HTR-8/SVneo (cell line): ENCODE measurements around a stretch of chr2.

DNA sequence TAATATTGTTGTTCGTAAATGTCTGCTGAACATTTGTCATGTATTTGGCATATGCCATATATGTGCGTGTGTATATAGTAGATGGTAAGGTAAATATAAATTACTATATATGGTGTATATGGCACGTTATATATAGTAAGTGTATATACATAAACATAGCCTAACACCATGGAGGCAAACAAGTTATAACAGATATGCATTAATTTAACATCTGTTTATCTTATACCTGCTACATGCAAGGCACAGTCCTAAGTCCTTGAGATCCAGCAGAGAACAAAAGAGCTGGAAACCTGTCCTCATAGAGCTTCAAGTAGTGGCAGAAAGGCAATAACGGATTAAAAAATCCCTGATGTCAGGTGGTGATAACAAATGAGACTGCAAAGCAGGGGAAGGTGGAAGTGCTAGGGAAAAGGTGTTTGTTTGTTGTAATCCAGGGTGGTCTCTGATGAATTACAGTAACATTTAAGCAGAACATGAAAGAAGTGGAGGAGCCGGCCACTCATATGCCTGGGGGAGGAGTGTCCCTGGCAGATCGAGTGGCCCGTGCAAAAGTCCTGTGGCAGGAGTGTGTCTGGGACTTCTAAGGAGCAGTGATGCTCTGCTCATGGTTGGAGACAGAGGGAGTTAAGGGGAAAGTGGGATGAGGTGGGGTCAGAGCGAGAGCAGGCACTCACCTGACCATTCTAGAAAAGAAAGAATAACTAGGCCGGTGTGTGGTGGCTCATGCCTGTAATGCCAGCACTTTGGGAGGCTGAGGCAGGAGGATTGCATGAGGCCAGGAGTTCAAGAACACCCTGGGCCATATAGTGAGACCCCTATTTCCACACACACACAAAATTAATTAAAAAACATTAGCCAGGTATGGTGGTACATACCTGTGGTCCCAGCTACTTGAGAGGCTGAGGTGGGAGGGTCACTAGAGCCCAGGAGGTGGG, 261.4 kb upstream of the EPAS1 start:
- RRBS: no CpG with 5 or more reads among the region's 9 CpGs

- RRBS: no CpG with 5 or more reads among the region's 3 CpGs
Measured at GRCh38 chr2:46224669-46225442, 72.4 kb upstream of the EPAS1 start.

DNA sequence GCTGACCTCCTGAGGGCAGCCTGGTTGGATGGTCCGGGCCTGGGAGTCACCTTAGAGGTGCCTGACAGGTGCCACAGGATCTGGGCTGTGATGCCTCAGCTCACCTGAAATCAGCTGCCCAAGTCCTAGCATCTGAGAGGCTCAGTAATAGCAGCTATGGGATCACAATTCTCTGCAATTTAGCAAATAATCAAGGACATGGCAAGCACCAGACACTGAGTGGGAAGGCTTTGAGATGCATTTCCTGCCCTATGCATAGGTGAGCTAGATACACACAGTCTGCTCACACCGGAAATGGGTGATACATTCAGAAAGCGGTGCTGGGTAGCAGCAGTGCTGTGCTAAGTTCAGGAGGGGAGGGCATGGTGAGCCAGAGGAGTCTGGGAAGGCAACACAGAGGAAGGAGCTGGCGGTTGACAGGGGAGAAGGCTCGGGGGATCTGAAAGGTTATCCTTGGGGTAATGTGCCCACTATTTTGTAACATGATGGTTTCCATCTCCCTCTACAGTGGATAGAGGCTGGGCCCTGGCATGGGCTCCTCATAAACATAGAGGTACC, 57.5 kb upstream of the EPAS1 start:
- RRBS: no CpG with 5 or more reads among the region's 5 CpGs

DNA sequence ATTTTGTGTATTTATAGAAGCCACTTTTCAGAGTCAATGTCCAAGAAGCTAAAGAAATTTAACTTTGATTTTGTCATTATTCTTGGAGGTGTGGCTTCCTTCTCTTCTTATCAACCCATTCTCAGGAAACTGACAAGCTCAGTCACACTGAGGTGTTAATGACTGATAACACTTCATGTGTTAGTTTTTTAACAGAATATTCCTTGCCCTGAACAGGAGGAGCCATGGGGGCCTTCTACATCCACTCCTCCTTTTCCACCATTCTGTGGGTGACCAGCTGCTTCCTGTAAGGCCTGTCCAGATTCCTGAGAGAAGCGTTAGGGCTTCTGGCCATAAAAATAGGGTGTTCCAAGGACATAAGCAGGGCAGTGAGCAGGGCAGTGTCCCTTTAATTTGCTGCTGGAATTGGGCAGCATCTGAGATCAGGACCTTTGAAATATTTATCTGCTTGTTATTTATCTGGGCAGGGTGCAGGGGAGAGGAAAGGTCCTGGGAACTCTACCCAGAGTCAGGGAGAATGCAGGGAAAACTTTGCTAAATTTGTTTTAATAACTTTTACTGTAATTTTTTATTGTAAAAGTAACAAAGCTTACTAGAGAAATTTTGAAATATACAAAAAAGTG, 37.8 kb upstream of the EPAS1 start:
- RRBS: no CpG with 5 or more reads among the region's 1 CpG

DNA sequence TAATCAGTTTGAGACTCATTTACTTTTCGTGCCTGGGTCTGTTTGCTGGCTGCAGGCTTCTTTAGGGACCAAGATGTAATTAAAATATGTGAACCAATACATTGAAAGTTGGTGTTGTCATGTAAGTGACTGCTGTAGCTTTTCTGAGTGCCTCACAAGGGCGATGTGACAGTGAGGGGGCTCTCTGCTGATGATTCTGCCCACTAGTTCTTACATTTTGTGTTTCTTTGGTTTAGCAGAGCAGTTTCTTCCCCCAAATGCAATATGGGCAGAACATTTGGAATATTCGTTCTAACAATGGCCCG, 2.8 kb downstream of the EPAS1 start:
- RRBS: no CpG with 5 or more reads among the region's 4 CpGs

- RRBS: no CpG with 5 or more reads among the region's 10 CpGs
Measured at GRCh38 chr2:46366586-46366943, 69.4 kb downstream of the EPAS1 start.

DNA sequence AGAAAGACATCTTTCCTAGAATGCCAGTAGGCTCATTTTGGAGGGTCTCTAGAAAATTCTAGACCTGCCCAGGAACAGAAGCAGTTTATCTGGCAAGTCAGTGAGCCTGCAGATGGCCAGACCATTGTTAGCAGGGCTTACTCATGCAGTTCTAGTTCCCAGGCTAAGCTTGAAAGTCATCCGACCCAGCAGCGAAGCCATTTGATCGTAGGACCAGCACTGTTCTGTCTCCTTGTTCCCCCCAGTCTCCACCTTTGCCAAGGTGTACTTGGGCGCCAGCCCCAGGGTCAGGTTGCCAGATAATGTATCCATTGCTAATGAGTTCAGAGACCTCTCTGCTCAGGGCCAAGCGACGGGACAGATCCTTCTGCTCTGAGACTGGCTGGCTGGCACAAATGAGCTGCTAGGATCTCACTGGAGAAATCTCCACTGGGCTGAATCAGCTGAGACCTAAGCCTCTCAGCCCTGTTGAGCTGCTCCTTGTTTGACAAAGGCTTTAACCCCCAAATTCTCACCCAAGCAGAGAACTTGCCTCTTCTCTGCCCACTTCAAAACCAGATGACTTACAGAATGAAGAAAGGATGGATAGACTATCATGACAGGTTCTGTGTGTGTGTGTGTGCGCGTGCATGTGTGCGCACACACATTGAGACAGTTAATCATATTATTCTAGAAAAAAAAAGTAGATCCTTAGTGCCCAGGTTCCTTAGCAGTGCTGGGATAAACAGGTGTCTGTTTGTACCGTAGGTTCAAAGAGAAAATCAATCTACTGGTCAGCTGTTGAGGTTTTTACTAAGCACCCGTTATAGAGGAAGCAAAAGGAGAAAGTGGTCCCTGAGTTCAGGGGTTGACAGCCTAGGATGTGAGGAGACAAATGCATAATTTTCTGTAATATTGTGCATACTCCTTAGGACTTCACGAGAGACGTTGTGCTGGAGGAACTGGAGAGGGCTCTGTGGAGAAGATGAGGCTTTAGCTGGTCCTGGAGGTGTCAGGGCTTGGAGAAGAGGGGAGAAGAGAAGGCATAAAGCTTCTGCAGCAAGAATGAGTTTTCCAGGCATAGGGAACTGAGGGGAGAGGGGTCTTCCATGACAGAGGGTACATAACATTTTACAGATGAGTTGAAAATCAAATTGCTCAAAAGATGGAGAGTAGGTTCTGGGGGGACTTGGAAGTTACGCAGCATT, 70.5 kb downstream of the EPAS1 start:
- RRBS: no CpG with 5 or more reads among the region's 14 CpGs

DNA sequence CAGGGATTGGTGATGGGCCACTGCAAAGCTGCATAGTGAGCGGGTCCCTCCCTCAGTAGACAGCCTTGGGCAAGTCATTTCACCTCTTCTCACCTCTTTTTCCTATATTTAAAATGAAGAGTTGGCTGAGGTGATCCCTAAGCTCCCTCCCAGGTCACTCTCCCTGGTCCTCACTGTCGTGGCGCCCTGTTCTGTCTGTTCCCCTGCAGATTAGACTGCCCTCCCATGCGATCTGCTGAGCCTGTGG, 78.1 kb downstream of the EPAS1 start:
- RRBS: no CpG with 5 or more reads among the region's 4 CpGs

DNA sequence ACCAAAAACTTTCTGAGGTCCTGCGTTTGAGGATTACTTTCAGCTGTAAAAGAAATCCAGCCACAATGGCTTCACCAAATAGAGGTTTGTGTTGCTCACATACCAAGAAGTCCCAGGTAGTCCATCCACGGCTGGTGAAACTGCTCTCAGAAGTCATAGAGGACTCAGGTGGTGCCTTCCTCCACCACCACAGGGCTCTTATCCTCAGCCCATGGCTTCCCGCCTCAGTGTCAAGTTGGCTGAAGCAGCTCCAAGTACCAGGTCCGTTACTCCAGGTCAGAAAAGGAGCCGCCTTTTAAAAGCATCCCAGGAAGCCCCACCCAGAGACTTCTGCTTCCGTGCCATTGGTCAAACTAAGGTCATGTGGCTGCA, 54.8 kb upstream of the RHOQ start:
- RRBS: no CpG with 5 or more reads among the region's 6 CpGs

DNA sequence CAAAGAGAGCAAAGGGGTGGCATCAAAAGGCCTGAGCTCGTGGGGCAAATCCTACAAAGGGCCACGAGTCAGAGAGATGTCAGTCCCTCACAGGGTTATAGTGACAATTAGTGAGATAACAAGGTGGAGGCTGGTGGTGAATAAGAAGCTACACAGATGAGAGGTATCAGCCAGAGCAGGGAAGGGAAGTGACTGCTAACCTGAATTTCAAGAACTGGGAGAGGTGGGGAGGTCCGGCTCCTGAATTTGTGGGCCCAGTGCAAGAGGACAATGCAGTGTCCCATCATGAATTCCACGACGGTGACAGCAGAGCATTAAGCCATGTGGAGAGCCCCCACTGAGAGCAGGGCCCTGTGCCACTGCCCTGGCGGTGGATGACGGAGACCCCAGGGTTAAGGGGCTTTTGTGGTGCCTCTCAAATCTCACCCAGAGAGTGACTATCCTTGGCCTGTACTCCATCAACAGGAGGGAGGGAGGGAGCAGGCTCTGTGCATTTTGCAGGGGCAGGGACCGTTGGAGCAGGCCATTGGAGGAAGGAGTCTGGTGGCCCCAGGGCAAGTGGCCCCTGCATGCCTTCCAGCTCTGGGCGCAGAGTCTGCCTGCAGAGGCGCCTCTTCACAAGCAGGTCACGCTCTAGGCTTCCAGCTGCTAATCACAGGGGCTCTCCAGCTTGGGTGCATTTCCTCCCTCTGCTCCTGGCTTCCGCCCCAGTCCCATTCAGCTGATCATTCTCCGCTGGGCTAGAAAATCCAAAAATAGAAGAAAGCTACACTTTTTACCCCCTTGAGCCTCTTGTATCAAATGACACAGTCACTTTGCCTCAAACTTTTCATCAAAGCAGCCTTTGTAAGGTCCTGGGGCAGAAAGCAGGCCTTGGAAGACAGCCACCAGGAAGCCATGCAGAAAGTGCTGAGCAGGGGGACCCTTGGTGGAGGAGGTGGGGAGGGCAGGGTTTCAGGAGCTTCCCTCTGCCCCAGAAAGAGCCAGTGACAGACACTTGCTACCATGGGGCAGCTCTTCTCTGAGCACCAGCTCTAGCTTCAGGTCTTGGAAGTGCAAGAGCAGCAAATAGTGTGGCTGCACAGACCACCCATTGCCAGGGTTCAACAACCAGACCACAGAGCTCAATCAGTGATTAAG, 51.8 kb upstream of the RHOQ start:
- RRBS: no CpG with 5 or more reads among the region's 13 CpGs

DNA sequence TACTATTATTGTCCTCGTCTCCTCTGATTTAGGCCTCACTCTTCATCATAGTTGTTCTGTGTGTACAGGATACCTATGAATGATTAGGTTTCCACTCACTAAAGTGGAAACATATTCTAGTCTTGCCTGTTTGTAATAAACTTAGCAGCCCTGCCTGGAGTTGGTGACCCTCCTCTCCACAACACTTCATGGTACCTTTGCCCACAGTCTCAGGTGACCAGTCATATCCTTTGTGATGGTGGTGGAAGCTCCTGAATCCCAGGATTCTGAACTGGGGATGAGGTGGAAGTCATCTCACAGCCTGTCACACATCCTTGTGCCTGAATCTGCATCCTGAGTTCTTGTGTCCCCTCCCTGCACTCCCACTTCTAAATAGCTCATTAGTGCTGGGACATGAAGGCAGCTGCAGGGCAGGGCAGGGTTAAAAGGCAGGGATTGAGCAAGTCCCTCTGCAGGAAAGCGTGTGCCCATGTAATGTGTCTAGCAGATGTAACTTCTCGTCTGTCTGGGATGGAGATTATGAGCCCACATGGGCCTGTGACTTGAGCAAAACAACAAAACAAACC, 22.4 kb upstream of the RHOQ start:
- RRBS: no CpG with 5 or more reads among the region's 3 CpGs

GRCh38 chr2:46547680-46548802, 5.7 kb upstream of the ATP6V1E2 start:
- RRBS: no CpG with 5 or more reads among the region's 5 CpGs

GRCh38 chr2:46717058-46717634, 18.1 kb downstream of the SOCS5 start:
- RRBS: no CpG with 5 or more reads among the region's 8 CpGs

GRCh38 chr2:46909578-46910445, 5.8 kb downstream of the MCFD2 start:
- RRBS: no CpG with 5 or more reads among the region's 8 CpGs

- RRBS: no CpG with 5 or more reads among the region's 10 CpGs
Measured at GRCh38 chr2:46970547-46971490, 29.8 kb downstream of the TTC7A start.

DNA sequence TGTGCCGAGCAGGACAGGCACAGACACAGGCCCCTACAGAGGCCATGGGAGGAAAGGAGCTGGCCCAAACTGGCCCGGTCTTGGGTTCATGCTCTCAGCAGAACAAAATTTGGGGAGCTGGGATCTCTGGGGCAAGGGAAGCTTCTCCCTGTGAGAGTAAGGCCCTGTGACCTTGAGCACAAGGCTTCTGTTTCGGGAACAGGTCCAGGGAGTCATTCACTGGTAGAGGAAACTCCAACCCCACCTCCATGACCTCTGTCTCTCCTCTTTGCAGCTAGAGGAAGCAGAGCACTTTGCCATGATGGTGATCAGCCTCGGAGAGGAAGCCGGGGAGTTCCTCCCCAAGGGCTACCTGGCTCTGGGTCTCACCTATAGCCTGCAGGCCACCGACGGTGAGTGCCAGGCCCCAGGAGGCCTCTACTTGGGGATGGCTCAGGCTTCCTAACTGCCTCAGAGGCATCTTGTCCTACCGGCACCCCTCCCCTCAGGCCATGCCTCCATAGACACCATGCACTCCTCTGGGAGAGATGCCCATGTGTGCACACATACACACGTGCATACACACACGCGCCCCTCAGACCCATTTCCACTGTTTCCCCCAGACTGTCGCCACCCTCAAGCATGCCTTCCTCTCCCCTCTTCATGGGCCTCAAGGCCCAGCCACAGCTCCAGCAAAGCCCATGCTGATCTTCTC, 80.7 kb downstream of the TTC7A start:
- RRBS: 90% methylated on average over 2 of the region's 12 CpGs

GRCh38 chr2:47057148-47057523, 98.0 kb downstream of the STPG4 start:
- RRBS: no CpG with 5 or more reads among the region's 3 CpGs

- RRBS: no CpG with 5 or more reads among the region's 8 CpGs
Measured at GRCh38 chr2:47159724-47161064, 5.1 kb upstream of the STPG4 start.

DNA sequence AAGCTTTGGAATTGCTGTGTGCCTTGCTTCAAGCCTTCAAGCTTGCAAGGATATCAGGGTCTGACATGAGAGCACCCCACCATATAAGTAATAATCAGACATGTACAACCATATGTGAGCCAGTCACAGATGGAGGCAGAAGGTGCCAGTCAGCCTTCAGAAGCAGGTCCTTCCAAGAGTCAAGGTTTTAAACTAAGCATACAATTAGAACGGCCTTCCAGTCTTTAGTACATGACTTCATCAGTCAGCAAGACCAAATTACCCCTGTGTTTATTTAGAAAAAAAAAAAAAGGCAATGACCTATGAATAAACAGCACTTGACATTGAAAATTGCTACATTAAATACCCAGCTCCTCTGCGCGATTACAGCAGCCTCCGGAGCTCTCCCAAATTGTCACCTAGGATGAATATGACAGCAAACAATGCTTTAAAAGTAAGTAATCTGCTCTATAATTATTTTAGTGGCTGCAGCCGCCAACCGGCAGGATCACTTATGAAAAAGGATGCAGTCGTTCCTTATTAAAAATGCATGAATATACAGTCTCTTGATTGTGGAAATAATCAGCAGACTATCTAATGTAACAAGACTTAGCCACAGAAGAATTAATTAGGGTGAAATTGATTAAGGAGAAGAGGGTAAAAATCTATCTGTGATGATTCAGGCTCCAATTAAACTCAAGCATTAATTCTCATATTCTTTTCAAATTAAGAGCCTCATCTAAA, 50.4 kb upstream of the CALM2 start:
- RRBS: 97% methylated on average over 3 of the region's 7 CpGs

DNA sequence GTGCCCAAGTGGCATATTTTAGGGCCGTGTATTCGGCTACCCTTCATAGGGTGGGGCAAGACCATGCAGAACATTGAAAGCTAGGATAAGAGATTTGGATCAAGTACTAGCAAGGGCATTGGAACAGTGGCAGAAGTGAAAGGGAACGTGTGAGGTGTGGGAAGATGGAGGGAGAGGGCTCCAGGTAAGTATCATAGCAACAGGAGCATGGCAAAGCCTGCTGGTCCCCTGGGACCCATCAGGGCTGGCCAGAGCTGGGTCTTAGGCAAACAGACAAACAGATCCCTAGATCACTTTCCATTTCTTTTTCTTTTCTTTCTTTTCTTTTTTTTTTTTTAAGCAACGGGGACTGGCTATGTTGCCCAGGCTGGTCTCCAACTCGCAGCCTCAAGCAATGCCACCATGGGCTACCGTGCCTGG, 95.2 kb upstream of the CALM2 start:
- RRBS: no CpG with 5 or more reads among the region's 6 CpGs